Sciatic nerve (tissue), 1 donor: ENCODE results near the gene GRIK4.

DNA sequence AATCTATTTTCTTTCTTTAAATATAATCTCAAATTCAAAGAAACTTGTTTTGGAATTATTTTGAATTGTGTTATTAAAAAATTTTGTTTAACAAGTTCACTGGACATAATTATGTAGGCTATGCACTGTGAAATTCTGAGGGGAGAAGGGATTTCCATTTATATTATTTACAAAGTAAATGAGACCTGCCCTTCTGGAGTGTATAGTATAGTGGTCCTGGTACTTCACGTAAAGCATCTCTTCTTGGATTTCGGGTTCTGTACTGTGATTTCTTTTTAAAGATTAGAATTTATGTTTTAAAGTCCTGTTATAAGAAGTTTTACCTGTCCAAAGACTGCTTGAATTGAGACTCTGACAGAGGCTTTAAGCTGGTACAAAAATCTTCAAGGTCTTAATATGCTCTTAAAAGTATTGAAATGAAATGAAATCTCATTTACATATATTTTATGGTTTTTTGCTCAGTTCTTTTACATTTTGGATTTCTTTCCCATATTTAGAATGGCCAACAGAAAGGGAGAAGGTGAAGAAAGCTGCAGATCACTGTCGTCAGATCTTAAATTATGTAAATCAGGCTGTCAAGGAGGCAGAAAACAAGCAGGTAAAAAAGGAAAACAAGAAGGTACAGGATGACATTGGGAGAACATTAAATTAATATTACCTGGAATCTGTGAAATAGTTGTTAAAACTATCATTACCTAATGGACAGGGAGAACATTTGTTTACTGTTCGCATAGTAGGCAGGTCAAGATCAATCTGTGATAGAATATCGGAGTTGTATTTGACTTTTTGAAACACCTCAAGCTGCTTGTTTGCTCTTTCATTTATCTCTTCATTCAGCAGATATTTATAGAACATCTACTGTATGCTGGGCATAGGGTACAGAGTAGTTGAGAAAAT, 42.5 kb upstream of the GRIK4 start:
- PRO-cap, result no peak

DNA sequence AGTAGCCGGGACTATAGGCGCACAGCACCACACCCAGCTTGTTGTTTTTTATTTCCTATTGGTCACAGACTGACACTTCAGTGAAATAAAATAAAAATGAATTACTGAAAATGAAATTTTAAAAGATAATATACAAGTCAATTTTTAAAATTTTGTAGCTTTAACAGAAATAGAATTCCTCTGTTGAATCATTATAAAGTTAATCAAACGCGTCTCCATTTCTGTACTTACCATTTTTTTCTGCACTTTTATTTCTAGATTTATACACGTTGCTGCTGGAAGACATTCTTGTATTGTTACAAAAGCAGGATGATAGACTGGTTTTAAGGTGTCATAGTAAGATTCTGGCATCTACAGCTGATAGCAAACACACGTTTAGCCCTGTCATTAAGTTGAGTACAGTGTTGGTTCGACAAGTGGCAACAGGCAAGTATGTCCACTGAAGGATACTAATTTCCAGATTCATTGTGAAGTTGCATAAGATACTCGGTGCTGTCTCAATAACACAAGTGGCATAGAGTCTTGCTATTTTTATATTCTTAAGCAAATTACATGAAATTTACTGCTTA, 36.4 kb upstream of the GRIK4 start:
- PRO-cap, result no peak

DNA sequence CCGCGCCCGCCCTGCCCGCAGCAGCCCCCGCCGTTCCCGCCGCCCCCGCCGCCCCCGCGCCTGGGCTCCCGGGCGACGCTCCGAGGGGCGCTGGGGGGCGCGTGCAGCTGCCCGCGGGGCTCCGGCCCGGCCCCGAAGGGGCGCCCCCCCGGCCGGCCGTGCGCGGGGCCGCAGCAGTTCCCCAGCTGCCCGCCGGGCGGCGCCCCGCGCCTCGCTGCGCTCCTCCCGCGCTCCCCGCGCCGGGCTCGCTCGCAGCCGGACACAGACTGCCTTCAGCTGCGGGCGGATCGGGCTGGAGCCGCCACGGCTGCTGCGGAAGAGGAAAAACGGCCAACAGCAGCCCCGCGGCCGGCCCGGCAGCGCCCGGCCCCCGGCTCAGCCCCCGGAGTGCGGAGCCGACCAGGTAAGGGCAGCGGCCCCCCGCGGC, at the start of gene GRIK4:
TSS of gene GRIK4 (plus strand) at position 264 of the 427 bp plus-strand sequence.
- PRO-cap, result unidirectional peak, plus-strand start at position 275 of the sequence

- PRO-cap, result no peak
Observed at GRCh38 chr11:120563445-120563936, 51.9 kb downstream of the GRIK4 start.

GRCh38 chr11:120592923-120593268, 81.3 kb downstream of the GRIK4 start:
- PRO-cap, result no peak

DNA sequence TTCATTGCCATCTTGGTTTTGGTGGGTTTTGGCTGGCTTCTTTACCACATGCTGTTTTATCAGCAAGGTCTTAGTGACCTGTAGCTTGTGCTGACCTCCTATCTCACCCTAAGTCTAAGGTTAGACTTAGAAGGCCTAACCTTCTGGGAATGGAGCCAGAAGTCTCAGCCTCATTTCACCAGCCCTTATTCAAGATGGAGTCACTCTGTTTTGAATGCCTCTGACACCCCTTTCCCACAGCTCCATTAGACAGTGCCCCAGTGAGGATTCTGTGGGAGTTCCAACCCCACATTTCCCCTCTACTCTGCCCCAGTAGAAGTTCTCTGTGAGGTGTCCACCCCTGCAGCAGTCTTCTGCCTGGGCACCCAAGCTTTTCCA, 66.2 kb upstream of the SC5D start:
- PRO-cap, result no peak

DNA sequence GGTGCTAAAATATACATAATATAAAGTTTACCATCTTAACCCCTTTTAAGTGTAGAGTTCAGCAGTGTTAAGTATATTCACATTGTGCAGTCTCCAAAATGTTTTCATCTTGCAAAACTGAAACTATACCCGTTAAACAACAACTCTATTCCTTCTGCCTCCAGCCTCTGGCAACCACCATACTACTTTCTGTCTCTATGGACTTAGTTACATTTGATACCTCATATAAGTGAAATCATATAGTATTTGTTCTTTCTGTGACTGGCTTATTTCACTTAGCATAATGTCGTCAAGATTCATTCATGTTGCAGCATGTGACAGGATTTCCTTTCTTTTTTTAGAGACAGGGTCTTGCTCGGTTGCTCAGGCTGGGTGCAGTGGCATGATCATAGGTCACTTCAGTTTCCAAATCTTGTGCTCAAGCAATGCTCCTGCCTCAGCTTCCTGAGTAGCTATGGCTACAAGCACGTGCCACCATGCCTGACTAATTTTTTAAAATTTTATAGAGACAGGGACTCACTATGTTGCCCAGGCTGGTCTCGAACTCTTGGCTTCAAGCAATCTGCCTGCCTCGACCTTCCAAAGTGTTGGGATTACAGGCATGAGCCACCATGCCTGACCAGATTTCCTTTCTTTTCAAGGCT, 29.4 kb upstream of the SORL1 start:
- PRO-cap, result no peak

DNA sequence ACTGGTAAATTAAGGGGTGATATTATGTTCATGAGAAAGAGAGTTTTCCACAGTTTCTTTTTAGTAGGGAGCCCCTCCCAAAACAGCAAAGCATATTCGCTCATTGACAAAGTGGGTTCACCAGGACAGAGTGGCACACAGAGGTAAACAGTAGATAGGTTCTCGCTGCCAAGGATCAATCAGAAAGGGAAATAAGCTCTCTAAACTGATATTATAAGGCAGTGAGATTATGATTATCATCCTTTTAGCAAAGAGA, 11.1 kb downstream of the SORL1 start:
- PRO-cap, result no peak

DNA sequence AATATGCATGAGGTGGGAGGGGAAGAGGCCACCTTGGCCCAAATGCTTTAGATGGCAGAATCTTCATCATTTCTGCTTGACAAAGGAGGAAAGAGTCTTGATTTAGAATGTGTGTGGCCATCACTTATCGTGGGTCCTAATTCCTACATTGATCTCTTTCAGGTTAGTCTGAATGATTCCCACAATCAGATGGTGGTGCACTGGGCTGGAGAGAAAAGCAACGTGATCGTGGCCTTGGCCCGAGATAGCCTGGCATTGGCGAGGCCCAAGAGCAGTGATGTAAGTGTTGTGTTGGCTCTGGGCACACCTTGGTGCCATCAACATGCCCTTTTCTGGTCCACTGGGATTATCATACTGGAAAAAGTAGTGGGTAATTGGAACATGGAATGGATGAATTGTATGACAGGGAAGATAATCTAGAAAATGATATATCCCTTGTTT, 17.8 kb downstream of the SORL1 start:
- PRO-cap, result no peak

DNA sequence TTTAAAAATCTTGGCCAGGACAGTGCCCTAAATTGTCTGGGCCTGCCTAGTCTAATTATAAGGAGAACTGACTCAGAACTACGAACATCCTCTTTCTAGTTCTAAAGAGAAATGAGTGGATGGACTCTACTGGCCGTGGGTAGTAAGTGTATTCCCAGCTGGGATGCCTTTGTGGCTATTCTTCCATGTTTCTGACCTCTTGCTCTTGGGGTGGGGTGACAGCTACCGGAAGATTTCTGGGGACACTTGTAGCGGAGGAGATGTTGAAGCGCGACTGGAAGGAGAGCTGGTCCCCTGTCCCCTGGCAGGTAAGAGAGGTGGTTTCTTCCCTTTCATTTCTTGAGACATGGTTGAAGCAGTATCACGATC, 98.2 kb downstream of the SORL1 start:
- PRO-cap, result no peak

GRCh38 chr11:121551466-121552415, 99.6 kb downstream of the SORL1 start:
- PRO-cap, result no peak

- PRO-cap, result no peak
Observed at GRCh38 chr11:121627537-121627854, 175.4 kb downstream of the SORL1 start.

- PRO-cap, result no peak
Observed at GRCh38 chr11:121629310-121630342, 177.5 kb downstream of the SORL1 start.

GRCh38 chr11:121961139-121962000, 154.6 kb downstream of the BLID start:
- PRO-cap, result no peak

GRCh38 chr11:122046712-122047086, 69.3 kb downstream of the BLID start:
- PRO-cap, result no peak

GRCh38 chr11:122095845-122096432, 20.1 kb downstream of the BLID start:
- PRO-cap, result no peak

DNA sequence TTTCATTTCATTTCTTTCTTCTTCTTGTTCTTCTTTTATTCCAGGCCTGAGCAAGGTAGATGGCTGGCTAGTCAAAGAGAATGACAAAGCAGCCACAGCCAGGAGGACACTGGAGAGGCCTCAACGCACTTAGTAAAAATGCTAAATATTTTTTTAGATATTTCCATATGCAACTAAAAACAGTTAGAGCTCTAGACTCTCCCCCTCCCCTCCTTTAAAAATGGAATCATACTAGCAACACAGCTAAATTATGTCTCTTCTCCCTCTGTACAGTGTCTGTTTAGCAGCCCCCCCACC, 14.9 kb downstream of the BLID start:
- PRO-cap, result no peak

- PRO-cap, result no peak
Observed at GRCh38 chr11:122422494-122423155, 232.9 kb upstream of the UBASH3B start.

GRCh38 chr11:122441176-122442092, 214.1 kb upstream of the UBASH3B start:
- PRO-cap, result no peak

- PRO-cap, result no peak
Observed at GRCh38 chr11:122642306-122642973, 13.1 kb upstream of the UBASH3B start.